ENCODE measurements around a stretch of chr20.

DNA sequence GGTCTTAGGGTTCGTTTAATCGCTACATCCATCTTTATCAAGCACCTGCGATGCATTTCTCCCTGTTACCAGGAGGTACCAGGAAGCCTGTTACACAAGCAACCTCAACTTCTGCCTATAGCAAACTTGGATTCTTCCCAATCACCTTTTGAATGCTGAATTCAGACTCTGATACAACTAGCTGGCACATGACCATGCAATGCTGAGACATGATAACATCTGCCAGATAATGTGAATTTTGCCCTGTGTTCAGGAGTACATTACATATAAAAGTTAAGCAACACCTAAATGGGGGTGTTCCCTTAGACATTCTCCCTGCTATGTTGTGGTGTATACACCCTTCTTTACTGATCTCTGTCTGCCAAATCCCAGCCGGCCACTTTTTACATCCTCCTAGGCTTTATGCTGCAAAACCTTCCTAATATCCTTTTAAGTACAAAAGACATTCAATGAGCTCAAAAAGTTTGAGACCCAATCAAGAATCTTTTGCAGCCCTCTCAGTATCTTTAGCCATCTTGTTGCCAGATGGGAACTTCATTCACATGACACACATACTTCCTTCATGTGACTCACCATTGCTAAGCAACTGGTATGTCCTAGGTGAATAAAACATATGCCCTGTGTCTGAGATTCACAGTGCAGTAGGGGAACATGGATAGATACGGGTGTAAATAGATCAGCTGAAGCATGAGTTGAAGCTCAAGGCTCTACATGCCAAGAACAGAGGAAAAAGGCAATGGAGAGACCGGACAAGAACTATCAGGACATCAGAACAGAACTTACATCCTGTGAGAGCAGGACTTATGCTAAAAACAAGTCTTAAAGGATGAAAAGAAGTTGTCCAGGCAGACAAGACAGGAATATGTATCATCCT, 84.3 kb downstream of the ZHX3 start:
- PRO-cap, result unidirectional peak, plus-strand start at position 634 of the sequence
- RAMPAGE, long total RNA, result no peak

DNA sequence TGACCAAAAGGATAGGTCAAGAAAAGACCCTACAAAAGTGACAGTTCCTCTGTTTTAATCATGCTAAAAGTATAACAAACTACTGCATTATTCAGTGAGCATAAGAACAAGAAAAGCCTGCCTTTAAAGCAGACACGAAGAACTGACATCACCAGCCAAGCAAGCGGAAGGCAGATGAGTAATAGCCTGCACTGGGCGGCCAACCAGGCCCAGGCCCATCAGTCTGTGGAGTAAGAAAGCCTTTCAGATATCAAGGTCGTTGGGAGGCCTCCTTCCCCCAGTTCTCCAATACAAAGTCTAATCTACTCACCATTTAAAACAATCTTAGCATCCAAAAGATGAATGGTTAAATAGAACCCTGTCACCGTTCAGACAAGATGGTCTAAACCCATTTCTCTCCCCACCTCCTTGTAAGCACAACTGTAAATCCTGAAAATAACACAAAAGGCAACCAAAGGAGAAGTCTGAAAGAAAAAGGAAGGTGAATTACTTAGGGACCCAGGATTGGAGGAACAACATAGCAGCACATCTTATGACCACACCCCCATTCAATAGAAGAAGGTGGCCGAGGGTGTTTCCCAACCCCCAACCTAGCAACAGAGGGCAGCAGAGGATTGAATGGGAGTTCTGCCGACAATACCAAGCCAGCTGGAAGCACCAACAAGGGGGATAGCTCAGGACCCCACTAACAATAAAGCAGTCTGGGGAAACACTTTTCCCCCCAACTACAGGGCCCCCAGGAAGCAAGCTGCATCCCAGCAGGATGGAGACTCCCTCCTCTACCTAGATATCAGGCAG, 68.0 kb downstream of the ZHX3 start:
- PRO-cap, result no peak
- RAMPAGE, long total RNA, result no peak

- PRO-cap, result no peak
- RAMPAGE, long total RNA, result no peak
These were observed 1.5 kb downstream of the ZHX3 start for GRCh38 chr20:41315976-41316429.

GRCh38 chr20:41349904-41350616, 9.4 kb downstream of the LPIN3 start:
- PRO-cap, result no peak
- RAMPAGE, long total RNA, result no peak

- PRO-cap, result no peak
- RAMPAGE, long total RNA, result no peak
These were observed 117.7 kb upstream of the EMILIN3 start for GRCh38 chr20:41484199-41484736.

DNA sequence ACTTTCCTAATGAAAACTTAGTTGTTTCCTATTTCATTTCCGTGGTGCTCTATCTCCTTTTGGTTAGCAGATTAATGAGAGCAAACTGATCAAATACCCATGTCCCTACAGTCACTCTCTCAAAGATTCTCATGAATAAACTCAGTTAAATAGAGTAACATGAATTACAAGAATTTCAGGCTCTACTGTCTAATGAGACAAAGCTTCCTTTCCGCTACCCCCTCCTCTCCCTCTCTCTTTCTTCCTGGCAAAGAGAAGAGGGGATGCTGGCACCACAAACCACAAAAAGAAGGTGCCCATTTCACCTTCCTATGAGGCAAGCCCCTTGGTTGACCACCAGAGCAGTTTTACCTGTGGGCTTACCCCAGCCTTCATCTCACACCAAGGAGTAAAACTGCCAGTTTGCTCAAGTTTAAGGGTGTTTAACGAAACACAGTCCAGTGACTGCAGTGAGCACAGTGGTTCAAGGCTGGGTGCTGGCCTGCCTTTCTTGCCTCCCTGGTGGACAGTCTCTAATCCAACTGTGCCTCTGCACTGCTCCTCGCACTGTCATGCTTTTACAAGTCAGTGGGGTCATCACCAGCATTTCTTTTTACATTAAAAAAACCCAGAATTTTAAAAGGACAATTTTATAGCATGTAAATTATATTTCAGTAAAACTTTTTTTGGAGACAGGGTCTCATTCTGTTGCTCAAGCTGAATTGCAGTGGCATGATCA, 16.0 kb downstream of the CHD6 start:
- PRO-cap, result no peak
- RAMPAGE, long total RNA, result no peak

DNA sequence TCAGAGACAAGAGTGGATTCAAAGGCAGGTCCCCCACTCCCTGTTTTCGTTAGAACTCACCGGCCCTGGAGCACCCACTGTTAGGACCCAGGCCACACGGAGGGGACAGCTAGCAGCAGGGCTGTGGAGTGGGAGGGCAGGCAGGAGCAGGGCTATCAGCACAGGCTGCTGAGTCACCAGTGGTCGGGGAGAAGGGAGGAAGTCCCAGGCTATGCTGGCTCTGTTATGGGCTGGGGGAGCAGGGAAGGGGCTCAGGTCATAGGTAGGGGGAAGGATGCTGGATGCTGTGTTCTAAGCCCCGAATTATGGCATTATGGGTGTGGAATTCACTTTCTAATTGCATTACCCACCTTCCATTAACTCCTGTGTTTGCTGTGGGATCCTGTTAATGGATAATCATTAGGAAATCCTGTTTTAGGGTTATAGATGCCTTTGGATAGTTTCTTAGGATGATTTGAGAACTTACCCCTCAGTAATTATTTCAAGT, 51.9 kb upstream of the CHD6 start:
- PRO-cap, result no peak
- RAMPAGE, long total RNA, result no peak

DNA sequence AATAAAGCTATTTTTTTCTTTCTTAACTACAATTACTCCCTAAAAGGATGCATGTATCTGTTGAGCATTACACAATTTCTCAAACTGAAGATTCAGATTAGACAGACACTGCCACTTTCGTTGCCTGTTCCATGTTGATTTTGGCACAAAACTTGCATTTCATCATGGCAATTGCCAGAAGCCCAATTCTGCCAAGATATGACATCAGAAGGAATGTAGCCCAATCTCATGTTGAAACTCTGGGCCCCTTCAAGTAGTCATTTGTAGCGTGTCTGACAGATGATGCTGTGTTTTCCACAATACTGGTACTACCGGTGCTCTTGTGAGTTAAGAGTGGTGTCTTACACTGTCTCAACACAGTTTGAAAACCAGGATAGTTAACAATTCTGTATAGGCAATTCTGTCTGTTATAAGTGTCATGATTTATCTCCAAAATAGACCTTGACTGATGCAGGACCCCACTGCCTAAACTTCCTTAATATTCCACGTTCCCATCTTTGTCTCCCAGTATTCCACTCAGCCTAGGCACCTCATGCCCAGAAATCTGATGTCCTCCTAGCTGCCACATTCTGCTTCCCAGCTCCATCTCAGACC, 705.3 kb downstream of the PTPRT start:
- PRO-cap, result no peak
- RAMPAGE, long total RNA, result no peak

GRCh38 chr20:42837485-42837944, 352.2 kb downstream of the PTPRT start:
- PRO-cap, result no peak
- RAMPAGE, long total RNA, result no peak

DNA sequence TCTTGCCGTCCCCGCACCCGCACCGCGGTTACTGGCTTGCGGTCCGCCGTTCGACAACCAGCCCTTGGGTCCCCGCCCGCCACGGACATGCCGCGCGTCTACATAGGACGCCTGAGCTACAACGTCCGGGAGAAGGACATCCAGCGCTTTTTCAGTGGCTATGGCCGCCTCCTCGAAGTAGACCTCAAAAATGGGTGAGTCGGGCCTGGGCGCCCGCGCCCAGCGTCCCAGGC, 167 bp downstream of the SRSF6 start:
- PRO-cap, result no peak
- RAMPAGE, long total RNA, result no peak

GRCh38 chr20:43465948-43466869, 8.5 kb downstream of the SRSF6 start:
- PRO-cap, result no peak
- RAMPAGE, long total RNA, result no peak

DNA sequence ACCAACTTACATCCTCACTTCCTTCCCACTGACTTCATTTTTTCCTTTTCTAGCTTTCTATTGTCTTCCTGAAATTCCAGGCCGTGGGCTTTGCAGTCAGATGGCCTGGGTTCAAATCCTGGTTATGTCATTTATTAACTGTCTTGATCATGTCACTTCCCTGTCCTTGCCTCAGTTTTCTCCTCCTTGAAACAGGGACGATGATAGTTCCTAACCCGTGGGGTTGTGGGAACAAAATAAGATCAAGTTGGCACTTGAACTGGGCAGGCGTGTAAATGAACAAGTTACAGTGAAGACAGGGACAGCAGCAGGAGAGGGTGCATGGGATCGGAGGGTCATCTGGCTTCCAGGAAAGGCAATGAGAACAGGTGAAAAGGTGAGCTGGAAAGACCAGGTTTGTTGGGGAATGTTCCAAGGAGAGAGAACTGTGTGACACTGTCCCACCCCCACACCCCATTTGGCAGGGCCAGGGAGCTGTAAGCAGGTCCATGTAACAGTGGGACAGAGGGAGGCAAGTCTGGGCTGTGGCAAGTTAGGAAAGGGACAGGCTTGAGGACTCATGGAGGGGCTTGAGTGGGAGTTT, 637 bp downstream of the SGK2 start:
- PRO-cap, result no peak
- RAMPAGE, long total RNA, result no peak

DNA sequence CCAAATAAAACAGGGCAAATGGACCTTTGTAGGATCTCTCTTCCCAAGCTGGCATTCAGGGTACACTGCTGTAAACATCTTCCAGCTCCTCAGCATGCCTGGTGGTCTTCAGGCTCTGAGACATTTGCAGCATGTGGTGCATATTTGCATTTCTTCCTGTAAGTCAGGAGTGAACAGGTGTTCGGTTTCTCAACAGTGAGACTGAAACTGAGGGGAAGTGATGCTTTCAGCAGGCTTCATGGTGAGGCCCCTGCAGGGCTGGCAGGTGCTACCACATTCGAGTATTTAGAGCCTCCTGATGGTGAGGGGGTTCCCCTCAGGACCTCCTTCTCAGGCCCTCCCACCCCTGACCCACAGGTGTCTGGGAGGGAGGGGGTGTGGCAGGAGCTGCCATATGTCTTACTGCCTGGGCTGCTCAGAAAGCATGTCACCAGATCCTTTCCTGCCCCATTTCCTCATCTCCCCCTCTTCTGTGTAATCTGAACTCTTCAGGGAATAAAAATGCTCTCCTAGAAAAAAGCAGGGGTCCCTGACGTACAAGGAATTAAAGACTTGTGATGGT, 15.1 kb downstream of the MYBL2 start:
- PRO-cap, result bidirectional peak, plus-strand start at position 218 of the sequence, minus-strand start at position 135 of the sequence
- RAMPAGE, long total RNA, result no peak

- PRO-cap, result no peak
- RAMPAGE, long total RNA, result no peak
These were observed 41.7 kb downstream of the JPH2 start for GRCh38 chr20:44145322-44145619.

DNA sequence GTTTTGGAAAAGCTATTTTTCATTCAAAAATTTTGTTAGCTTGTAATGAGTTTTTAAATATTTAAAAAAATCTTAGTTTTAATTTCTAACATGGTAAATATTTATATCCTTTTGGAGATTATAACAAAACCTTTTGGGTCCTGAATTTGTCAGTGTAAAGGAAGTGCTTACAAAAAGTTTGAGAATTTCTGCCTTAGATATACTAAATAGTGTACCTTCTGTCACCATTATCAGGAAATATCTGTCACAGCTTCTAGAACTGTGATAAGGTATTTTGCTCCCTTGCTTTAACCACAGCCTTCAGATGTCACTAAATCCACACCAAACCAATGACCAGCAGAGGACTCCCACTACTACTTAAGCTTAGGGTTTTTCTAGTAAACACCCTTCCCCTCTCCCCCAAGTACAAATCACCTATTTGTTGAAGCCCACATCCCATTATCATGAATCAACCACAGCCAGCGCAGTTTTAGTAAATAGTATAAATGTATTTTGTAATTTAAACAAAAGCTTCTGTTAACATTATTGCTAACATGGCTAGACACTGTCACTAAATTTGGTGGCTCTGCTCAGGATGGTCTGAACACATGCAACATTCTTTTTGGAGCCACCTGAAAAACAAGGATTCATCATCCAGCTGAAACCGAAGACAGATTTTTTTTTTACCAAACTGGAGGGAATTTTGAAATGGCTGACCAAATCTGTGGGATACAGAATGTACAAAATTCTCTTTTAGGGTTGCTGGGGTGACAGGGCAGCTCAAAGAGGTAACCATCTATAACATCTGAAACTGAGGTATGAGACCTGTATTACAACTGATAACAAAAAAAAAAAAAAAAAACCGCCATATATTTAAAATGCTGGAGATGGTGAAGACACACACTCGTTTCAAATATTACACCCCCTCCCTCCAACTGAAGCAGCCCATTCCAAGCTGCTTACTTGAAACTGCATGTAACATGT, 8.8 kb upstream of the JPH2 start:
- PRO-cap, result no peak
- RAMPAGE, long total RNA, result no peak

- PRO-cap, result no peak
- RAMPAGE, long total RNA, result no peak
These were observed 1.1 kb upstream of the OSER1 start for GRCh38 chr20:44211582-44212146.

DNA sequence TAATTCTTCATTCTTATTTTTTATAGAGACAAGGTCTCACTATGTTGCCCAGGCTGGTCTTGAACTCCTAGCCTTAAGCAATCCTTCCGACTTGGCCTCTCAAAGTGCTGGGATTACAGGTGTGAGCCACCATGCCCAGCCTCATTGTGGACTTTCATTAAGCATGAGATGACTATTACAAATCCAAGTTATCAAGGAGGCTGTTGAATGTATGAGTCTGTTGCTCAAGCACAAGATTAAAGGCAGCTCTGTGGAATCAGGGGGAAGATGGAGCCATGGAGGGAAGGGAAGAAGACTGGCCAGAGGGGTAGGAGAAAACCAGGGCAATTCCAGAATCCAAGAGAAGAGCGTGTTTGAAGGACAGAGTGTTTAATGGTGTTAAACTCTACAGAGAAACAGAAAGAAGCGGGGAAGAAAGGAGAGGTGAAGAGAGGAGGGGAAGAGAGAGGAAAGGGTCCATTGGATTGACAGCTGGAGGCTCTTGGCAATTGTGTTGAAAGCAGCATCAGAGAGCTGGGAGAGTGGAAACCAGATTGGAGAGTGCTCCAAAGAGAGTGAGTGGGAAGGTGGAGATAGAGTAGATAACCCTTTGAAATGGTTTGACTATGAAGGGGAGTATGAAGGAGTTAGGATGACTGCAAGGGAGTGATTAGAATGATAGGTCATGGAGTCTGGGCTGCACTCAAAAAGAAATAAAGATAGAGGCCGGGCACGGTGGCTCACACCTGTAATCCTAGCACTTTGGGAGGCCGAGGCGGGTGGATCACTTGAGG, 49.7 kb upstream of the TTPAL start:
- PRO-cap, result no peak
- RAMPAGE, long total RNA, result no peak

DNA sequence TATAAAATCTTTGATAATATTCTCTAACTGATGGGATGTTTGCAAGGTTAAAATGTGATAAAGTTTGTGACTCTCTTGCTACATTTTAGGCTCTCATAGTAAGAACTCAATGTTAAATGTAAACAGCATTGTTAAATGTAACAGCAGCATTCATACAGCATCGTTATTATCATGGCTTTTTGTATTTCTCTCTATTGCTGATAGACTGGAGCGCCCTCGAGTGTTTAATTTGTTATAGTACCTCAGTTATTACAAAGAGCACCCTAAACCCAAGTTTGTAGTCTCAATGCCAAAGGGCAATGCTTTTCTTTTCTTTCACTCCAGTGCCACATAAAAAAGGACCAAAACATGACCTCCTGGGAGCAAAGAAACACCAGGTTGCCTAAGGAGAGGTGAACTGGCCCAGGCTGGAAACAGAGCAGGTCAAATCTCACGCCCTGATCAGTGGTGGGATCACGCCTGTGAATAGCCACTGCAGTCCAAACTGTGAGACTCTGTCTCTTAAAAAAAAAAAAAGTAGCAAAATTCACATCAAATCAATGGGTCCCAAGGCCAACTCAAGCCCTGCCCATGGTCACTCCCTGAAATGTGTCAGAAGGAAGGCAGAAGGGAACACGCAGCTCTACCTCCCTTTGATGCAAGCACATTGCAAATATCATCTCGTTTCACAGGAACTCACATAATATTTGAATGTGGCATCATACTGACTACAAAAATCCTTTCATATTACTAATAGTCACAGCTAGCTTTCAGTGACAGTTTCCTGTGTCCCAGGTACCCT, 14.7 kb upstream of the TTPAL start:
- PRO-cap, result no peak
- RAMPAGE, long total RNA, result no peak

DNA sequence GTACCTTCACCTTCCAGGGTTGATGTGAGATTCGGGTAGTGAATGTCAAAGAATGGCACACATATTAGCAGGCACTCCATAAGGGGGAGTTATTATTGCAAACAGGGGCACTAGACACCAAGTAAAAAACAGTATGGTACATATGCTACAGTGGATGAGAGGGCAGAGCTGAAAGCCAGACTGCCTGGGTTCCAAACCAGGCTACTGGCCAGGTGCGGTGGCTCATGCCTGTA, 7.8 kb upstream of the TTPAL start:
- PRO-cap, result no peak
- RAMPAGE, long total RNA, result no peak

DNA sequence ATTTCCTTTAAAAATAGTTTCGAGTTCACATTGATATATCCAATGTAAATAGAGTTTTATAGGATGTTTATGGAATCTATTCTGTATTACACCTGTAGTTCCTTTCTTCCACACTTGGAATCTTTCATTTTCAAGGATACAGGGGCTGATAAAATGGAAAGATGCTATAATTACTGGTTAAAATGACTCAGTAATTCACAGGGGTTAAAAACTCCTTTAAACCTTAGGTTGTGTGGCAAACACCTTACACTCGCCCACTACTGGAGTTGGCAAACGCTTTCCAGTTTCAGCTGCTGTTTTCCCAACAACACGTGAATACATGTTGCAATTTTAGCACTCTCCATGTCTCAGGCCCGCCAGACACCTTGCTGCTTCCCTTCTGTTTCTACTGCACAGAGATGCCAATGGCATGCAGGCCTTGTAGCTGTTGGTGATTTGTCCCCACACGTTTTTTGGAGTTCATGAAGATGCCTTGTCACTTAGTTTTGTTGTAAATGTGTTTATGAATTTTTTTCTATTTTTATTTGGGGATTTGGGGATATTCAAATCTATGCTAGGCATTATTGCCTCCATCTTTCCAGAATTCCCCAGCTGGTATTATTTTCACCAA, 5.4 kb upstream of the TTPAL start:
- PRO-cap, result no peak
- RAMPAGE, long total RNA, result no peak

All from Karpas-422 (cell line).